ENCODE measurements around a stretch of chr2.

- RRBS, 2 experiments, result no CpG with 5 or more reads among the region's 3 CpGs
CAGE:
- cytosol, long polyA minus RNA, result no peak
- cytosol, long polyA plus RNA, result no peak
- long polyA plus RNA, result no peak
- nucleus, long polyA minus RNA, result no peak
- nucleus, long polyA plus RNA, result no peak
These were observed 128.9 kb upstream of the OTOS start for GRCh38 chr2:240269493-240269719.

- RRBS, 2 experiments, result no CpG with 5 or more reads among the region's 14 CpGs
CAGE:
- cytosol, long polyA minus RNA, result no peak
- cytosol, long polyA plus RNA, result no peak
- long polyA plus RNA, result no peak
- nucleus, long polyA minus RNA, result no peak
- nucleus, long polyA plus RNA, result no peak
These were observed 31.2 kb downstream of the GPC1 start for GRCh38 chr2:240466599-240467034.

GRCh38 chr2:240467035-240468104 lies 31.9 kb downstream of the GPC1 start:
- RRBS, 2 experiments, result no CpG with 5 or more reads among the region's 31 CpGs
CAGE:
- cytosol, long polyA minus RNA, result no peak
- cytosol, long polyA plus RNA, result no peak
- long polyA plus RNA, result no peak
- nucleus, long polyA minus RNA, result no peak
- nucleus, long polyA plus RNA, result no peak

DNA sequence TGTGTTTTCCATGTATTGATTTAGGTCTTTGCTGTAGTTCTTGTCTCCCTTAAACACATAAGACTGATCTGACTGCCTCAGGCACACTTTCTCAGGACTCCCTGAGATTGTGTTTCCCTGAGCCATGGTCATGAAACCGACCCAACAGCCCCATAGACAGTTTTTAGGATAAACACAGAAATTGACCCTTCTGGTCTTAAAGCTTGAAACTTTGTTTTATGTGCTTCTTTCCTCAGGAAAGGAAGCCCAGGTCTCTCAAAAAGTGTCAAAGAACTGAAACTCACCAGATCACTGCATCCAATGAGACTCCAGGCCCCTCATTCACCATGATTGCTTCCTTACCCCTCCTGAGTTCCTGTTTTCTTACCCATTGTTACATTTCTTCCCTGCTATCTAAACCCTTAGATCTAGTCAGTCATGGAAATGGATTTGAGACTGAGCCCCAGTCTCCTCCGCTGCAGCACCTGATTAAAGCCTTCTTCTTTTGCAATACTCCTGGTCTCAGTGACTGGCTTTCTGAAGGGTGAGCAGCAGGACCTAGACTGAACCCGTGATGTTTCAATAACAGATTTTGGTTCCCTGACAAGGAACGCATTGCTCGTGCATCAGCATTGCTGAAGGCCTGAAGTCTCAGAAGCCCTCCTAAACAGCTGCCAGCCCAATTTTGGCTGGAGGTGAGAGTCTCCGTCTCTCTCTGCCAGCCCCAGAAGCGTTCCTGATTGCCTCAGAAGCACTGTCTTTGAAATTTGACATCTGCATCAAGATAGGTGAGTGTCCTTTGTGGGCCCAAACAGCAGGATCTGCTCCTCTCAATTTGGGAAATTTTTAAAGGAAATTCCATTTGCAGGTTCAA lies 17.3 kb downstream of the ANKMY1 start:
- RRBS, 2 experiments, result no CpG with 5 or more reads among the region's 7 CpGs
CAGE:
- cytosol, long polyA minus RNA, result no peak
- cytosol, long polyA plus RNA, result no peak
- long polyA plus RNA, result no peak
- nucleus, long polyA minus RNA, result no peak
- nucleus, long polyA plus RNA, result no peak

DNA sequence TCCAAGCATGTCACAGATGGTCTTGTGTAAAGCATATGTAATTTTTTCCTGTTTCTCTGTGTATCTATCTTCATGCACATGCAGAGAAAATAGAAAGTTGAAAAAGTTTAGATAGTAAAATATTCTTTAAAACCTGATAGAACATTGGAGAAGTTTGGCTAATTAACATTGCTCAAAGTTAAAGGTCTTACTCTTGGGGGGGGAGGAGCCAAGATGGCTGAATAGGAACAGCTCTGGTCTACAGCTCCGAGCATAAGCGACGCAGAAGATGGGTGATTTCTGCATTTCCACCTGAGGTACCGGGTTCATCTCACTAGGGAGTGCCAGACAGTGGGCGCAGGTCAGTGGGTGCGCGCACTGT lies 13.5 kb downstream of the ANKMY1 start:
- RRBS, 2 experiments, result no CpG with 5 or more reads among the region's 7 CpGs
CAGE:
- cytosol, long polyA minus RNA, result no peak
- cytosol, long polyA plus RNA, result no peak
- long polyA plus RNA, result no peak
- nucleus, long polyA minus RNA, result no peak
- nucleus, long polyA plus RNA, result no peak

DNA sequence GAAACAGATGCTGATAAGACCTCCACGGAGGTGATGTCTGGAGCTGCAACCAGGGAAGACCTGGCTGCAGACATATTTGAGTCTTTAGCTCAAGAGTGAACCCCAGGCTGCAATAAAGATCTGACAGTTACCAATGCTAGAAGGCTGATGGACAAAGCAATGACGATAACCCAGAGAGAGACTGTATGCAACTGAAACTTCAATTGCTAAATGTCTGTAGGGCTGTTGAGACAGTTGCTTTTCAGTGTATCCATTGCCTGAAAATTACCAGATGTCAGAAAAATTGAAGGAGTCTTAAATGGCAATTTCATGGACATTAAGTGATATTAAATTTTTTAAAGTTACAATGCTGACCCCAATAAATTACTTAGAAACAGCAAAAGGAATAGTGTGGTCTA lies 495 bp upstream of the DUSP28 start:
- RRBS, 2 experiments, result no CpG with 5 or more reads among the region's 2 CpGs
CAGE:
- cytosol, long polyA minus RNA, result no peak
- cytosol, long polyA plus RNA, result no peak
- long polyA plus RNA, result no peak
- nucleus, long polyA minus RNA, result no peak
- nucleus, long polyA plus RNA, result no peak

DNA sequence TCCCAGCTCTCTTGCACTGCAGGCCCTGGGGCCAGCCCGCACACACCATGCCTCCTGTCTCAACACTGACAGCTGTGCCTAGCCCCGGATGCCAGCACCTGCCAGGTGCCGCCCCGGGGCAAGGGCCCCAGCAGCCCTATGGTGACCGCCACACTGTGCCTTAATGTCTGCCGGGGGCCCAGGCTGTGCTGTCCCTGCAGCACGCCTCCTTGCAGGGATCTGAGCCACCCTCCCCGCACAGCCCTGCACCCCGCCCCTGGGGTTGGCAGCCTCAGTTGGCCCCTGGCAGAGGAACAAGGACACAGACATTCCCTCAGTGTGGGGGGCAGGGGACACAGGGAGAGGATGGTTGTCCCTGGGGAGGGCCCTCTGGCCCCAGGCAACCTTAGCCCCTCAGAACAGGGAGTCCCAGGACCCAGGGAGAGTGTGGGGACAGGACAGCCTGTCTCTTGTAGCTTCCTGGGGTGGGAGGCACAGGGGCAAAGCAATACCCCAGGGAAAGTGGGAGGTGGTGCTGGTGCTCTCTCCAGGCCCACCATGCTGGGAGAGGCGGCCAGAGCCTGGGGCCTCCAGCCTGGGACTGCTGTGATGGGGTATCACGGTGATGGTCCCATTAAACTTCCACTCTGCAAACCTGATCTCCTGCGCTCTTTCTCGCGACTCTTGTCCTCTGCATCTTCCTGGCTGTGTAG lies 8.3 kb upstream of the CAPN10 start:
- RRBS, 2 experiments, result 96 to 97% methylated on average over 2 to 3 of the region's 14 CpGs
CAGE:
- cytosol, long polyA minus RNA, result start-site peak on the plus strand centred at position 167 of the sequence, 101 bp wide, 16 reads
- cytosol, long polyA plus RNA, result no peak
- long polyA plus RNA, result no peak
- nucleus, long polyA minus RNA, result no peak
- nucleus, long polyA plus RNA, result no peak

GRCh38 chr2:240792177-240792701 lies 27.8 kb downstream of the KIF1A start:
- RRBS, 2 experiments, result no CpG with 5 or more reads among the region's 14 CpGs
CAGE:
- cytosol, long polyA minus RNA, result no peak
- cytosol, long polyA plus RNA, result no peak
- long polyA plus RNA, result no peak
- nucleus, long polyA minus RNA, result no peak
- nucleus, long polyA plus RNA, result no peak

DNA sequence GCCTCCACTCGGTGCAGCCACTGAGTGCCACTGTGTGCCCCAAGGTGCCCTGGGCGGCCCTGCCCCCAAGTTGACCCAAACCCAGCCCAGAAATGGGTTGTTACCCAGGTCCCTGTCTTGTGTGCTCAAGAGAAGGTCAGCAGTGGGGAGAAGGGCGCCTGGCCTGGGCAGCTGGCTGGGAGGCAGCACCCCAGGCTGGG lies 2.1 kb upstream of the SNED1 start:
- RRBS, 2 experiments, result no CpG with 5 or more reads among the region's 3 CpGs
CAGE:
- cytosol, long polyA minus RNA, result no peak
- cytosol, long polyA plus RNA, result no peak
- long polyA plus RNA, result no peak
- nucleus, long polyA minus RNA, result no peak
- nucleus, long polyA plus RNA, result no peak

DNA sequence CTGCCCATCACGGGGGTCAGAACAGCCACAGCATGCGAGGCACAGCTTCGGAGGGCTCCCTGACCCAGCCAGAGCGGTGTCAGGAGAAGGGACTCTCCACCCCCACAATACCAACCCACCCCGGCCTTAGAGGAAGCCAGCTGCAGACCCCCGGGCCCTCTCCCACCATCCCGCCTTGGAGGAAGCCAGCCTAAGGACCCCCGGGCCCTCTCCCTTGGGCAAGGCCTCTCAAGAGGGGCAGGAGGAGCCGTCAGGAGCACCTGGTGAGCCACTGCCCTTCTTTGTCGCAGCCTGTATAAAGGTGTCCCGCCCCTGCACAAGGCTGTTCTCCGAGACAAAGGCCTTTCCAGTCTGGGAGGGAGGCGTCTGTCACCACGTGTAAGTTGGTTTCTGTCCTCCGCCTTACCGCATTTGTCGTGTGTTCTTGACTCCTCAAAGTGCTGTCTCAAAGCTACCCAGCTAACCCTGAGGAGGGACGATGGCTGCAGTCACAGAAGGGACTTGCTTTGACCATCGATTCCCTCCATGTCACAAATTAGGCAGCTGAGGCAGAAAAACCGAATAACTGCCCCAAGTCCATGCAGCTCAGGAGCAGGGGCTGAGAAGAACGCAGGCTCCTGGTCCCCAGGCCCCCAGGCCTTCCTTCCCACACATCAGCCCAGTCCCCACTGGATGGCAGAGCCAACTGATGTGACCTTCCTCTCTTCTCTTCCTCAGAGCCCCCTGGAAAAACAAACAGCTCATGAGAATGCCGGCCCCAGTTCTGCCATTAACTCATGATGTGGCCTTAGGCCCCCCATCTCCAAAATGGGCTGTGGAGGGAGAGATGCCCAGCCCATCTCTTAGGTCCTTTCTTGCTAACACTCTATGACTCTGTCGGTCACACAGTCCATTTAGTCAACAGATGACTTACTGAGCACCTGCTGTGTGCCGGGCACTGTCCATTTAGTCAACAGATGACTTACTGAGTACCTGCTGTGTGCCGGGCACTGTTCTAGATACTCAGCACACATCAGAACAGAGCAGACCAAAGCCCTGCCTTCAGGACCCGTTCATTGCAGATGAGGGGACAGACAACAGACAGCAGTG lies 19.8 kb downstream of the MTERF4 start:
- RRBS, 2 experiments, result 75 to 77% methylated on average over 4 of the region's 26 CpGs
CAGE:
- cytosol, long polyA minus RNA, result no peak
- cytosol, long polyA plus RNA, result no peak
- long polyA plus RNA, result no peak
- nucleus, long polyA minus RNA, result no peak
- nucleus, long polyA plus RNA, result no peak

DNA sequence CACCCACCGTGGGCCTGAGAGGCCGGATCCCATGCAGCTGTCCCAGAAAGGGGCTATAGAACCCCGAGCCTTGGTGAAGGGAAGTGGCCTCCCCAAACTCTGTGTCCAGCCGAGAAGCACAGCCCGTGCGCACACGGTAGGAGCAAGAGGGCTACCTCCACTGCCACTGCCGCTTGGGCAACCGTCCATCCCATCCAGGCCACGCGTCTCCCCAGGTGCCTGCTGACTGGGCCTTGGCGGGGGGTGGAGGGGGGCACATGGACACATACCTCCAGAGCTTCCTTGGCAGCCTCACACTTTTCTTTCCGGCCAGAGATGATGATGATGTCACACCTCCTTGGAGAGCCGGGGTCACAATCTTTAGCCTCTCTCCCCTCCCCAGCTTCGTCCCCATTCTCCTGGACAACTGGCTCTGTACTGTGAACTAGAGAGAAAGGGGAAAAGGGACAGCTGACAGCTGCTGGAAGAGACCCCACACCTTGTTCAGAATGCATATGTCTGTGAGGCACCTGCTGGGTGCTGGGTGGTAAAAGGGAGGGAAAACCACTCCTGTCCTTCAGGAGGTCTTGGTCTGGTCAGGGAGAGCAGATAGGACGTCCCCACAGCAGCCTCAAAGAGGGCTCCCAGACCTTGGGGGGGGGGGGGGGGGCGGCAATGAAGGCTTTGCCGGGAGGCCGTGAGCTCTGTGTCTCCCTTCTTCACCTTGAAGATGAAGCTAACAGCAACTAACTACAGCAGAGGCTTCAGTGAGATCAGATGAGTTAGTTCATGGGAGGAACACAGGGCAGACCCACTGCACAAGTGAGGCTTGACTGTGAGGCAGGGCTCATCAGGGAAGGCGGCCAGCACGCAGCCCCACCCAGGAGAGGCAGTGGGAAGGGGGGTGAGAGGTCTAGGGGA lies 48.1 kb downstream of the ANO7 start:
- RRBS, 2 experiments, result no CpG with 5 or more reads among the region's 21 CpGs
CAGE:
- cytosol, long polyA minus RNA, result start-site peak on the minus strand centred at position 350 of the sequence, 132 bp wide, 287 reads; start-site peak on the plus strand centred at position 323 of the sequence, 74 bp wide, 9 reads
- cytosol, long polyA plus RNA, result start-site peak on the minus strand centred at position 330 of the sequence, 104 bp wide, 212 and 303 reads in 2 replicates
- long polyA plus RNA, result start-site peak on the minus strand centred at position 334 of the sequence, 95 bp wide, 119 and 170 reads in 2 replicates
- nucleus, long polyA minus RNA, result no peak
- nucleus, long polyA plus RNA, result no peak

DNA sequence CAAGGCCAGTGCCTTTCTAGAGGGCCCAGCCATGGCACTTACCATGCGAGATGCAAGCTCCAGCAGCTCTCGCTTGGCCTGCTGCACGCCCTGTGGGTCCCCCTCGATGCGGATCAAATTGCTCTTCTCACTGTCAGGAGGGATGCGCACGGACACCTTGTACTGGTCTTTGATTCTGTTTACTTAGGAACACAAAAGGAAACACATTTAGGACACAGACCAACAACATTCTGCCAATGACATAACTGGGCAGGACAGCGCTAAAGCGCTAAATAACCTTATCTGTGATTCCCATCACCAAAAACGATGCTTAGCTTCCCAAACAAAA lies 61.3 kb downstream of the ANO7 start:
- RRBS, 2 experiments, result no CpG with 5 or more reads among the region's 10 CpGs
CAGE:
- cytosol, long polyA minus RNA, result start-site peak on the minus strand centred at position 135 of the sequence, 93 bp wide, 221 reads
- cytosol, long polyA plus RNA, result no peak
- long polyA plus RNA, result start-site peak on the minus strand centred at position 129 of the sequence, 61 bp wide, 132 and 187 reads in 2 replicates
- nucleus, long polyA minus RNA, result no peak
- nucleus, long polyA plus RNA, result no peak

- RRBS, 2 experiments, result no CpG with 5 or more reads among the region's 4 CpGs
CAGE:
- cytosol, long polyA minus RNA, result no peak
- cytosol, long polyA plus RNA, result no peak
- long polyA plus RNA, result no peak
- nucleus, long polyA minus RNA, result no peak
- nucleus, long polyA plus RNA, result no peak
These were observed 51.1 kb downstream of the HDLBP start for GRCh38 chr2:241264357-241264863.

DNA sequence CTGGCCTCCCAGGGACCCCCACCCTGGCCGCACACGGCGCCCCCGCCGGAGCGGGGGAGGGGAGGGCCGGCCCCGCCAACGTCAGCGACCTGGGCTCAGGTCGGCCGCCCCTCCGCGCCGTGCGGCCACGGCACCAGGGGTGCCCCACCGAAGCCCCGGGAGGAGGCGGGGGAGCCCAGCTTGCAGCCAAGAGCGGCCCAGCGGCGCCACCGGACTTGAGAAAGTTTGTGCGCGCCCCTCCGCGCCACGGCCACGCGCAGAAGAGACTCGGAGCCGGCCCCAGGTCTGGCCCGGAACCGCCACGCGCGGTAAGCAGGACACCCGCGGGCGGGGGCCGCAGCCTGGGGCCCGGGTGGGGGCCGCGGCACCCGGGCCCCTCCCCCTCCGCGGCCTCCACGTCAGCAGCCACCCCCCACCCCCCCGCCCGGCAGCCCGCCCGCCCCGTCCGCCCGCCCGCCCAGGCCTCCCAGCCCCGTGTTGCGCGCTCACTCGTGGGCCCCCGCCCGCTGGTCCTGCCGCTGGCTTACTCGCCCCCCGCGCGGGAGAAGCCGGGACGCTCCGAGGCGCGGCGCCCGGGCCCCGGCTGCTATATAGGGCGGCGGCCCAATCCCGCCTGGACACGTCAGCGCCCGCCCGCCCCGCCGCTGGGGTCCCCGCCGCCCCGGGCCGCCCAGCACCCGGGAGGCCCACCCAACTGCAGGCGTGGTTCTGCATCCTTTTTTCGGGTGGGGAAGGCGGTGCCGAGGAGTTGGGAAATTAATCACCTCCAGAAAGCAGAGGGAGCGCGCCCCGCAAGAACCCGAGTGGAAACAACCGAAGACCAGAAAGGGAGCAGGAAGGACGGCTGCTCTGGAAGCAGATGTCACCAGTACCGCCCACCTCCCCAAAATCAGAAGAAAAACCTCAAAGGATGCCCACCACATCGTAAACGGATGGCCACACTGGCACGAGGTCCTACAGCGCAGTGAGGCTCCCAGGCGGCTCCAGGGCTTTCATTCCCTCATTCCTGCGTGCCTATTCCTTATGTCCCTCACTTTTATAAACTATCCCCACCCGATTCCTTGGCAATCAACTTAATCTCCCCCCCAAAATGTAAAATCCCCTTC lies 42.8 kb downstream of the HDLBP start:
- RRBS, 2 experiments, result 2% methylated on average over 62 to 66 of the region's 108 CpGs
CAGE:
- cytosol, long polyA minus RNA, result start-site peak on the minus strand centred at position 556 of the sequence, 20 bp wide, 484 reads
- cytosol, long polyA plus RNA, result start-site peak on the minus strand centred at position 563 of the sequence, 8 bp wide, 567 and 603 reads in 2 replicates
- long polyA plus RNA, result start-site peak on the minus strand centred at position 547 of the sequence, 38 bp wide, 488 and 563 reads in 2 replicates
- nucleus, long polyA minus RNA, result no peak
- nucleus, long polyA plus RNA, result start-site peak on the minus strand centred at position 553 of the sequence, 27 bp wide, 268 and 334 reads in 2 replicates

- RRBS, 2 experiments, result no CpG with 5 or more reads among the region's 2 CpGs
CAGE:
- cytosol, long polyA minus RNA, result no peak
- cytosol, long polyA plus RNA, result no peak
- long polyA plus RNA, result no peak
- nucleus, long polyA minus RNA, result no peak
- nucleus, long polyA plus RNA, result no peak
These were observed 1.4 kb downstream of the HDLBP start for GRCh38 chr2:241314154-241314426.

DNA sequence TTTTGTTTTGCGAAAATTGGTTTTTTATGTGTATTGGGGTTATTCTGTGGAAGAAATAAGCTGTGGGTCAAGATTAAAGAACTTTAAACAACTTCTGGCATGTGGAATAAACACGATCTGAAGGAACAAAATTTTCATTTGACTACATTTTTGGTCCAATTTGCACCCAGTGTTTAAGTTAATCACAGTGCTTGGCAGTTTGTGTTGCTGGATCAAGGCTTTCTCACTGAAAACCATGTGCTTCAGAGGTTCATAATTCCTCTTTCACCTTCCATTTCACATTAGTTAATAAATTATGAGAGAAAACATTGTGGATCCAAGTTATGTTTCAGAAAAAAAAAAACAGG lies 2.0 kb downstream of the SEPTIN2 start:
- RRBS, 2 experiments, result no CpG with 5 or more reads among the region's 2 CpGs
CAGE:
- cytosol, long polyA minus RNA, result no peak
- cytosol, long polyA plus RNA, result no peak
- long polyA plus RNA, result no peak
- nucleus, long polyA minus RNA, result no peak
- nucleus, long polyA plus RNA, result no peak

DNA sequence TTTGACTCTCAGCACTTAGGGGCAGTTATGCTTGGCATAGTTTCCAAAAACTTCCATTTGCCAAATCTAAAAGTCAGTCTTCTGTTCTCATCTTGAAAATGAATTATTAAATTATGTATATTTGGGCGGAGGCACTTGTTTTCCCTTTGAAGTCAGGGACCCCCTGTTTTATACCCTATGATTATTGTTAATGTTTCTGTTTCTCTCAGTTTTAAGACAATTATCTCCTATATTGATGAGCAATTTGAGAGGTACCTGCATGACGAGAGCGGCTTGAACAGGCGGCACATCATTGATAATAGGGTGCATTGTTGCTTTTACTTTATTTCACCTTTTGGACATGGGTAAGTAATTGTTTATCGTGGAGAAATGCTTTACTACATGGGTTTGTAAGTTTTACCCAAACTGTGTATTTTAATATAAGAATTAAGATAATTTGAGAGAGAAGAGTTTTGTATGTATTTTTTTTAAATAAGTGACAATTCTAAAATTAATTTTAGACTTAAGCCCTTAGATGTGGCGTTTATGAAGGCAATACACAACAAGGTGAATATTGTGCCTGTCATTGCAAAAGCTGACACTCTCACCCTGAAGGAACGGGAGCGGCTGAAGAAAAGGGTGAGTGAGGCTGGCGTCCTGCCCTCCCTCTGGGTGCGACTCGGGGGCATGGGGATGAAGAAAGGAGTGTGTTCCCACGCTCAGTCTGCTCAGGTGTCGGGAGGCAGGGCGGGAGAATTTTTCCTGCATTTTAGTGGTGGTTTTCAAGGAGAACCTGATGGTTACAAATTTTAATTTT lies 18.7 kb upstream of the FARP2 start:
- RRBS, 2 experiments, result no CpG with 5 or more reads among the region's 14 CpGs
CAGE:
- cytosol, long polyA minus RNA, result no peak
- cytosol, long polyA plus RNA, result no peak
- long polyA plus RNA, result no peak
- nucleus, long polyA minus RNA, result no peak
- nucleus, long polyA plus RNA, result no peak

DNA sequence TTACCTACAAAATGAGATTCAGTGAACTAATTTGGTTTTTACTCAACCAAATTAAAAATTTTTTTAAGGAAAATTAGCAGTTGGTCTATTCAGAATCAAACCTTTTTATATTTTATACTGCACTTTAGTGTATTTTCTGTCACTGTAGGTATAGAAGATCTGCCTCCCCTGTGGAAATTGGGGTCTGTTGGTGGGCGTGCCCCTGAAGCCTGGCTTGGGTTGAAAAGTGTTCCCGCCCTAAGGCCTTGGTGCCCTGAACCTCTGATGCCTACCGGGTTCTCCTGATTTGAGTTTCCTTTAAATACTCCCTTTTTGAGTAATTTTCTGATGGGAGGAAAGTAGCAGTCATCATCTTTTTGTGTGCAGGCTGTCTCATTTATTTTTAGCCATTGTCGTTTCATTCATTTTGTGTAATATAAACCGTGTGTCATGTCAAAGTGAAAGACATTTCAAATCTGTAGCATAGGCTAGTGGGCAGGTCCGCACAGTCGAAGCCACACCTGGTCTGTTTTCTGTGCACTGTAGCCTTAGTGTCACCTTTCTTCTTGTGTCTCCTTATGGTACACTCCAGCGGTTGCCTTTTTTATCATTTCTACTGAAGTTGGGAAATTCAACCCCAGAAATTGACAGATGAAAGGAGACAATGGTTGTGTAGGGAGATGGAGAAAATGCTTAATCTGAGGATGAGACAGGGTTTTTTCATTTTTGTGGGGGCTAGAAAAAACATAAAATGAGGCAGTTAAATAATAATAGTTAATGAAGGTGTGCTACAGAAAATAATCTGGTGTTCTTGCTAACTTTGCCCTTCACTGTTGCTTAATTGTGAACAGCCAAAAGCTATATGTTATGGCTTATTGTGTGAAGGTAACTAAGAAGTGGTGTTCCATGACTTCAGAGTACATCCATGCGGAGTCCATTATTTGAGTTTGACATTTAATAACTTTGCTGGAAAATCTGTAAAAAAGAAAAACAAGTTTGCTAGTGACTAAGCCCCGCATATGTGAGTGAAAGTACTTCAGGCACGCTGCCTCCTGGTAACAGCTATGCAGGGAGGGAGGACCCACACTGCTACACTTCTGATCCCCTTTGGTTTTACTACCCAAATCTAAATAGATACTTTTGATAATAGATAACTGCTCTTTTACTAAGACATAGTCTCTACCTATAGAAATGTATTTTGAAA lies 2.9 kb upstream of the FARP2 start:
- RRBS, 2 experiments, result no CpG with 5 or more reads among the region's 11 CpGs
CAGE:
- cytosol, long polyA minus RNA, result no peak
- cytosol, long polyA plus RNA, result no peak
- long polyA plus RNA, result no peak
- nucleus, long polyA minus RNA, result no peak
- nucleus, long polyA plus RNA, result no peak

- RRBS, 2 experiments, result no CpG with 5 or more reads among the region's 19 CpGs
CAGE:
- cytosol, long polyA minus RNA, result no peak
- cytosol, long polyA plus RNA, result no peak
- long polyA plus RNA, result no peak
- nucleus, long polyA minus RNA, result no peak
- nucleus, long polyA plus RNA, result no peak
These were observed 11.4 kb downstream of the STK25 start for GRCh38 chr2:241496843-241497485.

DNA sequence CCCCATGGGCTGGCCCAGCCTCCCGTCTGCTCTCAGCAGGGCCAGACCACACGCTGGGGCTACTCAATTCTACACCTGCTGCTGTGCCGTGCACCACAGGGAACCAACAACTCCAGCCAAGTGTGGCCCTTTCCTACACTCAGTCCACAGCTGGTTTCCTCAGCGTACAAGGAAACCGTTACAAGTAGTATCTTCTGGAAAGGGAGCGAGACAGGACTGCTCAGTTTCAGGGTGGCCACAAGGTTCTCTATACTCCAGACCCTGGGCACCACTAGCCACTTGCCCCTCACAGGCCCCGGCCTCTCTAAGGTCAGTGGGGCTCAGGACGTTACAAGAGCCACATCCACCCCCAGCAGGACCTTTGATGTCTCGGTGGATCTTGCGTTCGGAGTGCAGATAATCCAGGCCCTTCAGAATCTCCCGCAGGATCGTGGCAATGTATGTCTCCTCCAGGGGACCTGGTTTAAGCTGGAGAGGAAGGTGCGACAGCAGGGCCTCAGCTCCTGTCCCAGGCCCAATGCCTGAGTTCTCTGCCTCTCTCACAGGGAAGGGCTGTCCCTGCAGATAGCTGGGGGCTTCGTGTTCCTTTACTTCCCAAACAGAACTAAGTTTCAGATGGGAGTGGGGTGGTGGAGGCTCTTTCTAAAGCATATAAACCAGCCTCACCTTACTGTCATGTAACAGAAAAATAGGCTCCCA lies 8.4 kb downstream of the STK25 start:
- RRBS, 2 experiments, result no CpG with 5 or more reads among the region's 15 CpGs
CAGE:
- cytosol, long polyA minus RNA, result no peak
- cytosol, long polyA plus RNA, result no peak
- long polyA plus RNA, result no peak
- nucleus, long polyA minus RNA, result no peak
- nucleus, long polyA plus RNA, result no peak

All from HepG2 (cell line).